Heart (tissue), 3 donors: ENCODE measurements around a stretch of chr9.

- RAMPAGE, long total RNA, 2 experiments = no peak in any of the 2 experiments
These were observed 1.6 kb downstream of the MOB3B start for GRCh38 chr9:27527734-27528618.

- RAMPAGE, long total RNA, 2 experiments = no peak in any of the 2 experiments
These were observed 1.3 kb downstream of the LINGO2 start for GRCh38 chr9:29212010-29212572.

GRCh38 chr9:32004634-32004941, 379.9 kb upstream of the ACO1 start:
- RAMPAGE, long total RNA, 2 experiments = no peak in any of the 2 experiments

GRCh38 chr9:32384780-32385158, 326 bp downstream of the ACO1 start:
- RAMPAGE, long total RNA, 2 experiments = no peak in any of the 2 experiments

- RAMPAGE, long total RNA, 2 experiments = no peak in any of the 2 experiments
These were observed 42.6 kb downstream of the ACO1 start for GRCh38 chr9:32427011-32427407.

DNA sequence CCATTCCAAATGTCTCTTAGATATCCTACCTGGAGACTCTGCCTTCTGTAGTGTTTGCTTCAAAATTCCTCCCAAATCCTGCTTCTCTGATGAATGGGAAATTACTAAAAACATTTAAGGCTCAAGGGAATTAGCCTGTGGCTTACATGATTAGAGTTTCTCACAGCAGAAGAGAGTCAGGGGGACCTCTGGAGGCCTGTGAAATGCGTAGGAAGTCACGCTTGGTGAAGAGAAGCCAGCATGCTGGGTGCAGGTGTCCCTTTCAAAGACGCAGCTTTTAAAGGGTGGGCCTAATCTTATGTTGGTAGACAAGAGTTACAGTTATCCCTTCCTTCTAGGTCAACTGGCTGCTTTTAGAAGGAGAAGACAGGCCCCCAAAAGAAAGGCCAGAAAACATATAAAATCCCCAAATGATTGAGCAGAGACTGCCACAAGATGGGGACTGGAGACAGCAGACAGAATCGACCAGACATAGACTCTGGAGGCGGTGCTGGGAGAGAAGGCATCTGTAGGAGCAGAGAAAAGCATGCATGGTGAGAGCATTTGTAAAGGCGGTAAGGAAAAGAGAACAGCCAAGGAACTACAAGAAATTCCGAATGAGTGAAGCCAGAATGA, 42.3 kb downstream of the B4GALT1 start:
- RAMPAGE, long total RNA, 2 experiments = no peak in any of the 2 experiments

- RAMPAGE, long total RNA, 2 experiments = no peak in any of the 2 experiments
These were observed 36.5 kb downstream of the B4GALT1 start for GRCh38 chr9:33130214-33131498.

DNA sequence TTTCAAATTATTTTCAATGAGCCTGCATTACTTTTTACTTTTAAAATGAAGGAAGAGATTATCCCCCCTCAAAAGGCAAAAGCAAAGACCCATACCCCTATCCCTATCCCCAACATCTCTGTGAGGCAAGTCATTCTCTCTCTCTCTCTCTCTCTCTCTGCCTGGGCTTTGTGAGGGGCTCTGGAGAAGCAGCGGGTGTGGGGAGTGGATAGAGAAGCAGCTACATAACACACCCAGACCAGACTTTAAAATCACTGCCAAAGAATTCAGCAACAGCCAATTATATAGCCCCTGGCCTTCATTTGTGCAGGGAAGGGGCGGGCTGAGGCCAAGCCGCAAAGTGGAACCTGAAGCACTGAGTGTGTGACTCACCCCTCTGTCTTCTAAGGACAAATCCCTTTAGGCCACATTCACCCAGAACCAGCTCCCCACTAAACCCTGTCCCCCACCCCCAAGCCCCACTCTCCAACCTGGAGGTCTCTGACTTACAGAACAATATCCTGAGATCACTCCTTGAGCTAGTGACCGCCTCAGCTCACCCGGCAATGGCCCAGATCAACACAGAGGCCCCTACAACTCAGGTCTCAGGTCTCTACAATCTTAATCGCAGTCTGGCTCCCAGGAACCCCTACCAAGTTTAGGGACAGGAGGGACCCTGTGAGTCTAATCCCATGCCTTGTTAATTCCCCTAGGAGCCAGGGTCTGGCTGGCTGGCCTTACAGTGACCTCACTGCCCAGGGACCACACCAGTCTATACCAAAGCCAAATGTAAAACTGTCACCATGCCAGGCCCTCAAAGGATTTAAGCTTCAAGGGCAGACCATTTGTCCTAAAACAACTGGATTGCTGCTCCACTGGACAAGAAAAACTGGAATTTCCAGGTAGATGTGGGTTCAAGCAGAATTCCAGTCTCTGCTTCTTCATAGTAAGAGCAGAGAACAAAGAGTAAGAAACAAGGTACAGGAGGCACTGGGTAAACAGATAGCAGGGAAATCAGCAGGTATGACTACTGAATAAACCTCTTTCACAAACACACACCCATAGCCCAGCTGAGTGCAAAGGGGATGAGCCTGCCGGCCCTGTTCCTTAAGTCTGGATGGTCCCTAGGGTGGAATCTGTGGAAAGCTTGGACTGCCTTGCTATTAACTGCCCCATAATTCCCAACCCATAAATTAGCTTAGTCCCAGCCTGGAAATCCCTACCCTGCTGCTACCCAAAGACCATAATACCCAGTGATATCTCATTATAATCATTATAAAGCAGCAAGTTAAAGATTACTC, 5.8 kb downstream of the B4GALT1 start:
- RAMPAGE, long total RNA, 2 experiments = no peak in any of the 2 experiments

DNA sequence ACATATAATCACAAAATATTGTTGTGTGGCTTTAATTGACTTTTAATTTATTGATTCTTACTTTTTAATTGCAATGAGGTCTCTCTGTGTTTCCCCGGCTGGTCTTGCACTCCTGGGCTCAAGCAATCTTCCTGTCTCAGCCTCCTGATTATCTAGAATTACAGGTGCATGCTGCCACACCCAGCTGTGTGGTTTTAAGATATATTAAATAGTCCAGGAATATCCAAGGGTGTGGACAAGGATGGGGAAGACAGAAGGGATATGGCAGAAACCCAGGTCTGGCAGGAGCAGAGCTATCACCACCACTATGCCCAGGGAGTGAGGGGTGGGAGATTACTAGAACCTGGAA, 30.9 kb upstream of the SPINK4 start:
- RAMPAGE, long total RNA, 2 experiments = no peak in any of the 2 experiments

DNA sequence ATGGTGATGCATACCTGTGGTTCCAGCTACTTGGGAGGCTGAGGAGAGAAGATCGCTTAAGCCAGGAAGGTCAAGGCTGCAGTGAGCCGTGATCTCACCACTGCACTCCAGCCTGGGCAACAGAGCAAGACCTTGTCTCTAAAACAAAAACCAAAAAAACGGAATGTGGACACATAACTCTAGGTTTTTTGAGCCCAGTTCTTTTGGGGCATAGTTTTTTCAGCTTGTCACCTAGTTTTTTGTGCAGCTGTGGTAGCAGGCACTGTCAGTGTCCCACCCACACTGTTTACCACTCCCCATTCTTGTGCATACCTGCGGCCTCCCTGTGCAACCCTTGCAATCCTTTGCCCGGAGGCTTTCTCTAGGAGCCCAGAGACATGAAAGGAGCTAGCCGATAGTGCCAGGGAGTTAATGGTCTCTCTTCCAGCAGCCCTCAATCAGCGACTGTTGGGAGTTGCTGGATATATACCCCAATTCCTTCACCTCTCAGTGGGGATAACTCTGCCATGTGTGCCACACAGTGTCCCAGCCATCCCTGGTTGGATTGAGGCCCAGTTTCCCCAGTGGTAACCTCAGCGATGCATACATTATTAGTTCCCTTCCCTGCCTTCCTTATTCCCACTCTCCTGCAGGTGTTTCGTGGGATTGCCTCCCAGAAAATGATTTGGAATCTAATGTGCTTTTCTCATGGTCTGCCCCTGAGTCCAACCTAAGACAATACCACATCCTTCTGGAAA, 8.6 kb upstream of the SPINK4 start:
- RAMPAGE, long total RNA, 2 experiments = no peak in any of the 2 experiments

- RAMPAGE, long total RNA, 2 experiments = no peak in any of the 2 experiments
These were observed 7.2 kb upstream of the SPINK4 start for GRCh38 chr9:33232836-33233197.

- RAMPAGE, long total RNA, 2 experiments = no peak in any of the 2 experiments
These were observed 10.2 kb downstream of the BAG1 start for GRCh38 chr9:33254067-33255033.

- RAMPAGE, long total RNA, 2 experiments = no peak in any of the 2 experiments
These were observed 1.8 kb upstream of the NFX1 start for GRCh38 chr9:33288477-33289007.

DNA sequence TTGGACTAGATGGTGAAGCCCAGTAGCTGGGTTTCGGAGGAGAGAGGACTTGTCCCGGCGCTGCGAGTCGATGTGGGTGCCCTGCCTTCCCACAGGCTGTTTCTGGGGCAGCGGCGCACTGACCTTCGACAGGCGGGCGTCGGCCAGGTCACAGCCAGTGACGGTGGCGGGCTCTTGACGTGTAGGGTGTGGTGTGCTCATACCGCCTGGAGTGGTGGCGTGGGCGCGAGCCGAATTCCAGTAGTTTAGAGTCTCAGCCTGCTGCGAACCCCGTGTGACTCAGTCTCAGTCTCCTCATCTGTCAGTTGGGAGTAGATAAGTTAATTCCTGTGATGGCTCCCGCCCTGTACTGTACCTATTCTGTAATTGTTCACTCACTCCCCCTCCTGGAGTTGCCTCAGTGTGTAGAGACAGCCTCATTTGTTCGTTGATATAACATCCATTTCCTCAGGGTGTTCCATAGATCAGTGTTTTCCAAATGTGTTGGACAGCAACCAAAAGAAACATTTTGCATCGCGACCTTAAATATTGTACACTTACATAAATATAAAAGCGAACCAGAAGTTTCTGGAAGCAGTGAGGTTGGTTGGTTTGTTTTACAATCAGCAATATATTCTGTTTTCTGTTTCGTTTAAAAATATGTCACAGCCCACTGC, 585 bp downstream of the NFX1 start:
- RAMPAGE, long total RNA, 2 experiments = no peak in any of the 2 experiments

DNA sequence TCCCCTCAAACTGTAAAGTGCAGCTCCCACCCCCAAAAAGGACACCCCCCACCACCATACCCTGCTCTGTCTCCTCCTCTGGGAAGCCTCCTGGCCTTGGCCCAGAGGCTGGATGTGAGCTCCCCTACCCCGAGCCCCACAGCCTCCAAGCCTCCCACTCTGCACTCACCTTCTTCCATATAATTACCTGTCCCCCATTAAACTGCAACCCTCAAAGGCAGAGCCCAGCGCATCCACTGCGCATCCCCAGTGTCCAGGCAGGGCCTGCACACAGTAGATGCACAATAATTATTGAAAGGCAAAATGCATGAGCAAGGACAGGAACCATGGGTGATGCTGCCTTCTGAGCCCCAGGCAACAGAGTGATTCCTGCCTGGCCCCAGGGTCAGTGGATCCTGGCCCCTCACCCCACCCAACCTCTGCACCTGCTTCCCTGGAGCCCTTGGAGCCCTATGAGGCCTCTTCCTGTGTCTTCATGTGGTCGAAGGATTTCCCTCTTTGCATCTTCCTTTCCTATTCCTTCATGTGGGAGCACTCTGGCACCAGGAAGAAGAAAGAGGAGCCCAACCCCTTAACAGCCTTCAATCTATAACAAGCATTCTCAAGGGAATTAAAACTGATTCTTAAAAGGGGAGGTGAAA, 18.5 kb downstream of the AQP7 start:
- RAMPAGE, long total RNA, 2 experiments = no peak in any of the 2 experiments

- RAMPAGE, long total RNA, 2 experiments = no peak in any of the 2 experiments
These were observed 5.5 kb downstream of the AQP3 start for GRCh38 chr9:33441527-33442566.

DNA sequence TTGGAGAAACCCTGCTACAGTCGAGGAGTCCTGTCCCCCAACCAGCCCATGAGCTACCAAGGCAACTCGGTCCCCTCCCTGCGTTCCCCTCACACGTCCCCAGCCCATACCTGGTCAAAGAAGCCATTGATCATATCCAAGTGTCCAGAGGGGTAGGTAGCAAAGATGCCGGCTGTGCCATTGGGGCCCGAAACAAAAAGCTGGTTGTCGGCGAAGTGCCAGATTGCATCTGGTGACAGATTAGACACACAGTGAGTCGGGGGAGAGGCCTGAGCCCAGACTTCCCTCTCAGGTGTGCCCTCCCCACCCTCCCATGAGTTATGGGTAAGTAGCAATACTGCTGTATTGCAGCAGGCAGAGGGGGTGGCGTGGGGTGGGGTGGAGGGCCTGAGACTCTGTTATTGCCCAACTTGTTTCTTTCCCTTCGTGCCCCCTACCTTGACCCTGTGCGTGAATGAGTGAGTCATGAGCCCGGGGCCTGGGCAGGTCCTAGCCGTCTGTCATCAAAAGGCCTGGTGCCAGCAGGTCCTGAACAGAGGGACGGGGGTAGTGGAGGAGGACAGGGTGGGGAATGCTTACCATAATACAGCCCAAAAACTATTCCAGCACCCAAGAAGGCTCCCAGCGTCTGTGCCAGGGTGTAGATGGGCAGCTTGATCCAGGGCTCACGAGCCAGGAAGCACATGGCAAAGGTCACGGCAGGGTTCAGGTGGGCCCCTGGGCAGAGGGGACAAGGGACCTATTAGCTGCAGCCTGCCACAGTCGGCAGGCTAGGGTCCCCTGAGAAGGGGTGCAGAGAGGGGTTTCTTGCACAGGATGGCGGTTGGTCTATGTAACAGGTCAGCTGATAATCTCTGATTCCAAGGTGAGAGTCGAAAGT, 4.4 kb downstream of the AQP3 start:
- RAMPAGE, long total RNA, 2 experiments = no peak in any of the 2 experiments

GRCh38 chr9:33461820-33462578, 11.7 kb downstream of the NOL6 start:
- RAMPAGE, long total RNA, 2 experiments = no peak in any of the 2 experiments

GRCh38 chr9:33819992-33820373, 3.0 kb downstream of the UBE2R2 start:
- RAMPAGE, long total RNA, 2 experiments = no peak in any of the 2 experiments

DNA sequence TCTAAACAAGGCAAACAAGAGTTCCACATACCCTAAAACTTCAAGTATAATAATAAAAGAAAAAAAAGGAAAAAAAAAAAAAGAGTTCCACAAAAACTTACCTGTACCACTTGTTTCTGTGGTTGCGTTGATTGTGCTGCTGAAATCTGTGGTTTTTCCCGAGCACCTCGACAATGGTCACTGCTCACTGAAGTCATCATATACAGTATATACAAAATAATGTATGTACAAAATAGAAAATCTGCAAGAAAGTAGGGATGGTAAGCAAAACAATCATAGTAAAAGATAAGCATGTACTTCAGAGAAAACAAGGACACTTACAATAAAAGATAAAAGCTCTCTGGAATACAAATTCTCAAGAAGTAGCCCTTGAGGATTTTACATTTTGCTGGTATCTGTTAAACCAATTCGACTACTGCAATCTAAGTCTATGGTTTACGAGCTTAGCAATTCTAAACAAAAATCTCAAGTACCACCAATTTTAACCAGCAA, 31.7 kb downstream of the UBAP2 start:
- RAMPAGE, long total RNA, 2 experiments = no peak in any of the 2 experiments